Endodermal cell (in vitro differentiated cells): ENCODE results near the gene ABHD17C.

GRCh38 chr15:80160427-80161114 is 7.8 kb downstream of the FAH start:
- PRO-cap: no peak

- PRO-cap: no peak
These were observed 23.7 kb downstream of the FAH start for GRCh38 chr15:80176490-80176924.

- PRO-cap: no peak
These were observed 110.5 kb upstream of the ABHD17C start for GRCh38 chr15:80584470-80585145.

- PRO-cap: no peak
These were observed 15.7 kb upstream of the ABHD17C start for GRCh38 chr15:80679351-80679789.

DNA sequence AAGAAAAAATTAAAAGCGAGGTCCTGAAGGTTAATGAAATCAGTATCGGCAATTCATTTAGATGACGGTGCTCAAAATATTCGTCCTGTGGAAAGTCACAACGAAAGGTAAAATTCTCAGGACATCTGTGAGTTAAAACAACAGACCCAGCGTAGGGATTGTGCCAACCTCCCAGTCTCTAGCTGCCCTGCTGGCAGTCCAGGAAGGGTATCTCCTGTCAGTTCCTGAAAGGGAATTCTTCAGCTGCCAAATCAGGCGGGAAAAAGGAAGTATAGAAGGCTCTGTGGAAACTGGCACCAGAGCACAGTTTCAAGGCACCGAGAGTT is 1.2 kb upstream of the ABHD17C start:
- PRO-cap: no peak

DNA sequence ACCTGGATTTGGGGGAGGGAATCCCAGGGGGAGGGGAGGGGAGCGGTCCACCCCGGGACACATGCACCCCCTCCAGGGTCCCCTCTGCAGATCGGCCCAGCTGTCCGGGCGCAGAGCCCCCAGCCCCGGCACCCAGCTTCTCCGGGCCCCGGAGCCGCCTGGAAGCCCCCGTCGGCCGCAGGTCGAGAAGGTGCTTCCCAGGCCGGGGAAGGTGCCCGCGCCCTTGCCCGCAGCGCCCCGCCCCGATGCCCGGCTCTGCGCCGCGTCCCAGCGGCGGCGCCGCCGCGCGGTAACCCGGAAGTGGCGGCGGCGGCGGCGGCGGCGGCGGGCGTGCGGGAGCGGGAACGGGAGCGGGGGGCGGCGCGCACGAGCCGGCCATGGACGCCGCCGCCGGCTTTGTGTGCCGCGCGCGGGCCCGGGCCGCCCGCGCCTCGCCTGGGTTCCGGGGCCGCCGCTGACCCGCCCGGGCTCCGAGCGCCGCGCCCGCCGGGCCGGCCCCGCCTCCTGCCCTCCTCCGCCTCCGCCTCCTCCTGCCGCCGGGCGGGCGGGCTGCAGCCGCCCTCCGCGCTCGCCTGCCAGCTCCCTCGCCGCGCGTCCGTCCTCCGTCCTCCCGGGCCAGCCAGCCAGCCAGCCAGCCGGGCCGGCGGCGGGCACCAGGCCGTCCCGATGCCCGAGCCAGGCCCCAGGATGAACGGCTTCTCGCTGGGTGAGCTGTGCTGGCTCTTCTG is at the start of gene ABHD17C:
ABHD17C (plus strand) TSS at position 547 of the 728 bp plus-strand sequence.
- PRO-cap: bidirectional peak, plus-strand start at position 399 of the sequence, minus-strand start at position 381 of the sequence

DNA sequence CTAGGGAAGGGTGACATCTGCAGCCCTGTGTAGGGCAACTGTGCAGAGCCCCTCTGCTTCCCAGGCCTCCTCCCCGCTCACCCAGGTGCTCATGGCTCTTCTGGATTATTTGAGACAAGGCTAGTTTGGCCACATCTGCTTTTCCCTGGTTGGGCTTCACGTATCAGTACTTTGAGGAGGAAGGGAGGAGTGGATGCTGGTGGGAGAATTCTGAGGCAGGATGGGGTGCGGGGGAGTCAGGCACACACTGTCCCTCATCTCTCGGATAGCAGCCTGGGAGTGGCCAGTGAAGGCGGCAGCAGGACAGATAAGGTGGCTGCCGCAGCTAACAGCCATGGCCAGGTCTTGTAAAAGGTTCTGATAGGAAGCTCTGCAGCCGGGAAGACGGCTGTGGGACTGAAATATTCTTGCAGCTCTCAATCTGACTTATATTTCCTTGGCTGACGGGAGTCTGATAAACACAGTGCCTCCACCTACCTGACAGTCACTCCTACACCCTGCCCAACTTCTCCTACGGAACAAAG is 87.3 kb downstream of the MESD start:
- PRO-cap: no peak

GRCh38 chr15:80932734-80933685 is 56.6 kb downstream of the MESD start:
- PRO-cap: no peak

DNA sequence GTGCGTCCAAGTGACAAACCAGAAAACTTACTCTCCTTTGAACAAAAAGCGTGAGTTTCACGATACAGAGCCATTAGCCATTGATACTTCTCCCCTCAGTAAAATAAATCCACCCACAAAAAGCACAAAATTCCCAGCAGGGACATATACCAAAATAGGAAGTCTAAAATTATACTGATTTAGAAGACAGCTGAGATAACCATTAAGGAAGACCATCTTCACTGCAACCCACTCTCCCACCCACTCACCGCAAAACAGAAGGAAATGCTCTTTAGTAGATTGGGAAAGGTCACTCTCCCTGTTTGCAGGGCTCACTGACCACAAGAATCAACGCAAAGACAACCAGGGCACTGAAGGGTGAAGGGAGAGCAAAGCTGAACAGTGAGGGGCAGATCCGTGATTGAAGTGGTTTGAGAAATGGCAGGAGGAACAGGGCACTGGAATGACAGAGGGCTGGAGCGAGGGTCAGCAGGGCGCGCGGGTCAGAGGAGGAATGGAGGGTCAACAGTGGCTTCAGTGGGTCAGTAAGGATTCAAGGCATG is 622 bp downstream of the MESD start:
- PRO-cap: bidirectional peak, plus-strand start outside the sequence, minus-strand start at position 402 of the sequence

DNA sequence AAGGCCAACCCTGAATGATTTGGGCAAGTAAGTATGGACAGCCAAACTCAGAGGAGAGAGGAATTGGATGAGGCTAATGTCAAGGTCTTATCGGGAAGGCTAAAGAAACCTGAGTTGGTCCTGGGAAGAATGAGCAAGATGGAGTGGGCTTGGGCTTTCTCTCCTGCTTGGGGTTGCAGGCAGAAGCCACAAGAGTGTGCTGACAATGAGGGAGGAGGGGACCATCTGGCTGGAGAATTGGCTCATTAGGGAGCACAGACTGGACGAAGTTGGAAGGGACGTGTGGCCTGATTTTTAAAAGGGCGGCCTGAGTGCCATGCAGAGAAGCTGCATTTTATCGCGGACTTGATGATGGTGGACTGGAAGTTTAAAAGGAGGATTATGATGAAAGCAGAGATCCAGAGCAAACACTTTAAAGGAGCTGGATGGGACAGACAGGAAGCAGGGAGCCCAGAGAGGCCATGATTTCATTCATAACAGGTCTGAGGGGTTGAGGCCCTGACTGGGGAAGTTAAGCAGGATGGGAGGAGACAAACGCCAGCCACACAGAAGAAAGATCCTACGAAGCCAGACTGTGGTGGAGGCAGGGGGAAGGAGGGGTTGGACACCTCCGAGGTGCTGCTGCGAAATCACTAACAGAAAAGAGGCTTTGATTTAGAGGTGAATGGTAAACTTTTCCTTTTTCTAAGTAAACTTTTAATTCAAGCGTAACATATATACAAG is 23.6 kb downstream of the TLNRD1 start:
- PRO-cap: no peak

DNA sequence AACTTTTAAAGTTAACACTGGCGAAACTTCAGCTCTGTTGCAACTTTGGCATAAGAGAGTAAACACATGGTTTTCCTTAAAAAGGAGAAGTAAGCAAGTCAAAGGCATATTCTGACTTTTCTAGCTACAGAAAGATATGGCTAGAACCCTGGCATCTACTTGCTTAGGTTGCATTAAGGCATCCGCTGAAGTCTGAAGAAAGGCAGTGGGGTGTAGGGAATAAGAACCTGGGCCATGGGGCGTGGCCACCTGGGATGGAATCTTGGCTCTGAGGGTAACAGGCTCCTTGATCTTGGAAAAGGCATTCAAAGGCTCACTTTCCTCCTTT is 13.2 kb upstream of the IL16 start:
- PRO-cap: no peak

DNA sequence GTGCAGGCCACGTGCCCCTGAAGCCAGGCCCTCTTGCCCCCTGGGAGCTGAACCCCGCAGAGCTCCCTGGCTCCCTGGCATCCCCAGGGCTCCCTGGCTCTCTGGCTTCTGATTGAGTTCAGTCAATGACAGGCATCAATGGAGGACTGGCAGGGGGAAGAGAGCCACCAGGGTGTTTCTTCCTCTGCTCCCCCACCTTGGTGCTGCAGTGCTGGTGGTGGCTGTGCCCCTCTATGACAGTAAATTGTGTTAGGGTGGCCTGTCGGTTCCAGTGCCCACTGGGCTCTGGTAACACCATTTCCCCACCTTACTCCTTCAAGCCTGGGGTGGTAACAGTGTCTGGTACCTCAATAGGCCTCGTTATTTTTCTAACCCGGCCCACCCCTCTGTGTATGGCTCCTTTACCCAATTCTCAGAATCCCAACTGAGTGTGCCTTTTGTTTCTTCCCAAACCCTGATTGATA is 62.6 kb downstream of the STARD5 start:
- PRO-cap: no peak

DNA sequence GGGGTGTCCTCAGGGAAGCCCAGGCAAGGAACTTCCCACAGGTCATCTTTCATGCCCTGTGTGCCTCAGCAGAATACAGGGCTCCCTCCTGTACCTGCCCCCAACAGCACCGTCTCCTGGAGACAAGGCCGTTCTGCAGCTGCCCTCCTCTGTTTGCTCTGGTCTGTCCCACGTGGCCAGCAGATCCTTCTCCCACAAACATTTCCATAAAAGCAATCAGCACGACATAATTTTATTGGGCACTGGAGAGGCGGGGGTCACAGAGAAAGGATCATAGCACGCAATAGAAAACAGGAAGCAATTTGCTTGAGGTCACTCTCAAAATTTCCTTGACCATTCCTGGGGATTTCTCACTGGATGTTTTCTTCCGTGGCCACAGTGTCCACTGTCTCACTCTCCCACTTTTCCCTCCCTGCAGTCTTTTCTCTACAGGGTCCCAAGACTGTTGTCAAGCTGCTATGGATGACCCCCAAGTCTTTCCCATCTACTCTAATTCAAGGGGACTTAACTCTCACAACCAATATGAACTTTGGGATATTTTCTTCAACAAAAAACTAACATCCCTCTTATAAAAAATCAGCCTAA is 29.3 kb downstream of the STARD5 start:
- PRO-cap: no peak

DNA sequence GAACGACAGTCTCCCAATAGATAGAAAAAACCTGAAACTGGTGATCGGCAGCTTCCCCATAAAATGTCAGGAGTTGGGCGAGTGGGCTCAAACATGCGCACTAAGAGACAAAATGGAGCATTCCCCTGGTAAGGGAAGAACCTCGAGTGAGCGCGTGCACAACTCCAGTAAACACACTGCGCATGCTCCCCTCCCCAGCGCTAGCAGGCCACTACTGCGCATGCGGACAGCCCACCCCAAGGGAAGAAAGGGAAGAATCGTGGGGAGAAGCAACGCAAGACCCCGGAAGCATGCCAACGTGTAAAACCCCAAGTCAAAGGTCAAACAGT is 7.7 kb upstream of the STARD5 start:
- PRO-cap: no peak

- PRO-cap: no peak
These were observed 23.7 kb downstream of the MEX3B start for GRCh38 chr15:82022129-82022554.

DNA sequence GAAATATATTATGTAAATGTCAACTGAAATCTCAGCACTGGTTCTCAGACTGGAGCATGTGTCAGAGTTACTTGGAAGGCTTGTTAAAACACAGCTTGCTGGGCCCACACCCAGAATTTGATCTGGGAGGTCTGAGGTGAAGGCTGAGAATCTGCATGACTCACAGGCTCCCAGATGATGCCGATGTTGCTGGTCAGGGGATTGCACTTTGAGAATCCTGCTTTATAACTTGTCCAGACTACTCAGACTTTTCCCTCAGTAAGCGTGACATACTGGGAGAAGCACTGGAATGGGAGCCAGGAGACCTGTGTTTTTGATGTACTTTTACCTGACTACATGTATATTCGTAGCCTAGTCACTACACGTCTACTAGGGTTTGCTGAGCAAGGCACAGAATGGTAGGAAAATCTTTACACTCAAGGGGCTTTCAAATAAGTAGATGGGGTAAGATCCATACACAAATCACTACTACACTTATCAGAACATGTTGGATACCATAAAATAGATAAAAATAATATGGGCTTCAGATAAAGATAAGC is 77.1 kb upstream of the MEX3B start:
- PRO-cap: no peak

DNA sequence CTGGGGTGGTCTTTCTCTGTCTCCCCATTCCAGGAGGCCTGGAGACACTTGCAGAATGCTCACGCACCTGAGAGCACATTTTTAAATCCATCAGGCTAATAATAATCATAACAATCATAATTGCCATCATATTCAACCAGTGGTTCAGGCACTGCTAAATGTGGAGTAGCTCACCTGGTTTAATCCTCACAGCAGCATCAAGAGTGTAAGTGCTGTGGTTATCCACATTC is 33.9 kb downstream of the SAXO2 start:
- PRO-cap: no peak

GRCh38 chr15:82354657-82354931 is 5.3 kb upstream of the GOLGA6L10 start:
- PRO-cap: no peak

DNA sequence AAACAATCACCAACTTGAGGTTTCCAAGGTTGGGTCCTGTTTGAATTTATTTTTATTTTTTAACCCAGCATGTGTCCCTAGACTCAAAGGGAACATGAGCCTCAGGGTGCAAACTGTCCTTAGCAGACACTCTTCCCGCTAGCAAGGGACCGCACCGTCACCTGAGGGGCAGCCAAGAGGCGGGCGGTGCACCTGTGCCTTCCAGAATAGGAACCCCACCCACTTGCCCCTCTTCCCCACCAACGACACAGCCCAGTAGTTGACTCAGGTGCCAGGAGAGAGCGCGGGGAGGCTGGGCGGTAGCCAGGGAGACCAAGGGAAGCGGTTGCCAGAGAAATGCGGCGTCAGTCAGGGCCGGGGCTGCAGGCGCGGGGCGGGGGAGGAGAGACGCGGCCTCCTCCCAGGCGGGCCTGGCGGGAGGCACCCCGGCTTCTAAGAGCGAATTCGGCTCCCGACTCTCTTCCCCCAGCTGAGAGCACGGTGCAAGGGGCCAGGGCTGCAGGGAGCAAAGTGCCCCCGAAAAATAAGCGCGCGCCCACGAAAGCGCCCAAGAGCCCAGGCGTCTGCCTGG is 994 bp downstream of the CPEB1 start:
- PRO-cap: no peak

DNA sequence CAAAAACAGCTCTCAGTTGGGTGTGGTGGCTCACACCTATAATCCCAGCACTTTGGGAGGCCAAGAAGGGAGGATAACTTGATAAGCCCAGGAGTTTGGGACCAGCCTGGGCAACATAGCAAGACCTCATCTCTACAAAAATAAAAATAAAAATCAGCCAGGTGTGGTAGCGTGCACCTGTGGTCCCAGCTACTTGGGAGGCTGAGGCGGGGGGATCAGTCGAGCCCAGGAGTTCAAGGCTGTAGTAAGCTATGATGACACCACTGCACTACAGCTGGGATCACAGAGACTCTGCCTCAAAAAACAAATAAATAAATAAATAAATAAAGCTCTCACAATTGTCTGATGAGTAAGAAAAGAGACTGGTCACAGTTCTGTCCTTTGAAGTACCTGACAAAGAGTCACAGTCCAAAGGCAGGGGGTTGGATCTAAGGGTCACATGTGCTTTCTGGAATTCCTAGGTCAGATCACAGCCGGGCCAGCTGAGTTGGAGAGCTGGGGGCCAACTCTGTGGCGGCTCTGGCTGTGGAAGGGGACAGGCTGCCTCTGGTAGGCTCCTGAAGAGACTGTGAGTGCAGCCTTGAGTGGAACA is 47.0 kb downstream of the WHAMM start:
- PRO-cap: no peak